GM06990 (cell line): ENCODE measurements around a stretch of chr15.

- RRBS: no CpG with 5 or more reads among the region's 6 CpGs
These were observed 127.4 kb downstream of the SLCO3A1 start for GRCh38 chr15:91980805-91981317.

- RRBS: no CpG with 5 or more reads among the region's 9 CpGs
These were observed 209.0 kb downstream of the SLCO3A1 start for GRCh38 chr15:92062347-92063022.

DNA sequence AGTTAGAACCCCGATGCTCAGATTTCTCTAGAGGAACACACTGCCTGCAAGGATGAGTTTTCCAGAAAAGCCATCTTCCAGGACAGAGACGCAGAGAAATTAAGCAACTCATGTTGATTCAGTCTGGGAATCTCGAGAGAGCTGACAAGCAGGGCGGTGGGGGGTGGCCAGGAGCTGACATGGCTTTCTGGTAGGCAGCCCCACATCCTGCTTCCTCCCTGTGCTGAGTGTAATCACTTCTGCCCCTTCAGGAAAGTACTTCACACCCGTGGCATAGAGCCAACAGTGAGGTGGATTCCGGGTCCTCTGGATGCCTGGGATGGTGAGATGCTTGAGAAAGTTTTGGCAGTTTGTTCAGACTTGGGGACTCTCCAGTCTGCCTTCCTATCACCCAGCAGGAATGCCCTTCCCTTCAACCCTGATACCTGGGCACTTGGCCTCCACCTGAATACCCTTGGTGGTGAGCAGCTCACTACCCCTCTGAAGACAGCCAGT is 221.2 kb downstream of the SLCO3A1 start:
- RRBS: no CpG with 5 or more reads among the region's 6 CpGs

DNA sequence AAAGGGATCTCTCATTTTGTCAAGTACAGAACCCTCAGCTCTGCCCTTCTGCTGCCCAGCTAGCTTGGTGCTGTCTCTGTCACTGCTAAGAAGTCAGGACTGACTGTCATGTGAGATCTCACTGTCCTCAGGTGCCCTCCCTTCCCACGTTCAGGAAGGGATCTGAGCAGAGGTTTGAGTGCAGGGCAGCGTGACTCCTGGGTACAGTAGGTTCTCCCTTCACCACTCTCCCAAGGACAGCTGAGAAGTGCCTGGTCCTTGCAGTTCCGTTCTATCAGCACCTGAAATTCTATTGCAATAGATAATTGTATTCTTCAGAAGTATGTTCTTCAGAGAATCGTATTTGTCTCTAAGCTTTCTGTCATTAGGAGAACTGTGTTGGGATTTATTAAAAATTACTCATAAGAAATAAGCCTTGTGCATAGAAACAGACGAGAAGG is 229.8 kb downstream of the SLCO3A1 start:
- RRBS: no CpG with 5 or more reads among the region's 5 CpGs

DNA sequence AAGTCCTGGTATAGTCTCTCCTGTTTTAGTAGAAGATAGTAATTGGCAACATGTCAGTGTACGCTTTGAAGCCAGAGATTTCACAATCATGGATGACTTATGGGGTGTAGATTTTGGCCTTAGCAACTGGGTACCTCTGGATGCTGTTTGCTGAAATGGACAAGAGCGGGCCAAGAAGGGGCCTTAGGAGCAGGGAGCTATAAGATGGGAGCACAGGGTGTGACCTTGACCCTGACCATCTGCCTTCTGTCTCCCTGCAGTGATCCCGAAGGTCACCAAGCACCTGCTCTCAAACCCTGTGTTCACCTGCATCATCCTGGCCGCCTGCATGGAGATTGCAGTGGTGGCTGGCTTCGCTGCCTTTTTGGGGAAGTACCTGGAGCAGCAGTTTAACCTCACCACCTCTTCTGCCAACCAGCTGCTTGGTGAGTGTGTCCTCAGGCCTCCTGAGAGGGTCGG is 266.7 kb downstream of the SLCO3A1 start:
- RRBS: no CpG with 5 or more reads among the region's 6 CpGs

- RRBS: no CpG with 5 or more reads among the region's 5 CpGs
These were observed 235.2 kb upstream of the ST8SIA2 start for GRCh38 chr15:92158522-92158838.

DNA sequence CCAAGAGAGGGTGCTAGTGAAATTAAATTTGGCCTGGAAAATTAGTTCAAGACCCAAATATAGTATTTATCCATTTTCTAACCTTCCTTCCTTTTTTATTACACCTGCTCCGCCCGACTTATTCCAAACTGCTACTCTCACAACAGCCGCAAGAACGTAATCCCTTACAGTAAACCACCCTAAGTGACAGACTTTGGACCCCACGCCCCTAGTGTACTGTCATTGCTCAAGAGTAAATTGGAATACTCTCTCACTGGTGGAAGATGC is 226.4 kb upstream of the ST8SIA2 start:
- RRBS: no CpG with 5 or more reads among the region's 5 CpGs

- RRBS: no CpG with 5 or more reads among the region's 16 CpGs
These were observed 39.1 kb downstream of the FAM174B start for GRCh38 chr15:92616488-92616955.

DNA sequence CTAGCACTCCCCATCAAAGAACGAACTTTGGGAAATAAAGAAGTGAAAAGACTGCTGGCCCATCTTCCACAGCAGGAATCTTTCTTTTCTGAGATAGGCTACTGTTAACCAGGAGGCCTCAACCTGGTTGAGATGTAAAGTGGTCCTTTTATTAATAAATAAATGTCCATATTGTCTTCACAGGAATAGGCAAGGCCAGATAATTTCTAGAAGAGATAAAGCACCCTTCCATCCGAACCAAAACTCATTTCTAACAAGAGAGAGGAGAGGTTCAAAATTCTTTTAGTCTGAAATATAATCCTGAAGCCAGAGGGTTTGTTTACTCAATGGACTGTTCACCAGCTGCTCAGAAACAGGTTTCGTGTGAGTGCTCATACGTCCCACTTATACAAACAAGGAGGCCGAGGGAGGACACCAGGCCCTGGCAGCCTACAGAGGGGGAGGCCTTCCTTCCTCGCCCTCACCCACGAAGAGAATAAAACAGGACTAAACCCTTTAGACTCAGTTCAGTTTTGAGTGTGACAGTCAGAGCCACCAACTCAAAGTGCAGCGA is 17.5 kb downstream of the FAM174B start:
- RRBS: no CpG with 5 or more reads among the region's 8 CpGs

- RRBS: no CpG with 5 or more reads among the region's 16 CpGs
These were observed 9.8 kb upstream of the FAM174B start for GRCh38 chr15:92665099-92665960.

DNA sequence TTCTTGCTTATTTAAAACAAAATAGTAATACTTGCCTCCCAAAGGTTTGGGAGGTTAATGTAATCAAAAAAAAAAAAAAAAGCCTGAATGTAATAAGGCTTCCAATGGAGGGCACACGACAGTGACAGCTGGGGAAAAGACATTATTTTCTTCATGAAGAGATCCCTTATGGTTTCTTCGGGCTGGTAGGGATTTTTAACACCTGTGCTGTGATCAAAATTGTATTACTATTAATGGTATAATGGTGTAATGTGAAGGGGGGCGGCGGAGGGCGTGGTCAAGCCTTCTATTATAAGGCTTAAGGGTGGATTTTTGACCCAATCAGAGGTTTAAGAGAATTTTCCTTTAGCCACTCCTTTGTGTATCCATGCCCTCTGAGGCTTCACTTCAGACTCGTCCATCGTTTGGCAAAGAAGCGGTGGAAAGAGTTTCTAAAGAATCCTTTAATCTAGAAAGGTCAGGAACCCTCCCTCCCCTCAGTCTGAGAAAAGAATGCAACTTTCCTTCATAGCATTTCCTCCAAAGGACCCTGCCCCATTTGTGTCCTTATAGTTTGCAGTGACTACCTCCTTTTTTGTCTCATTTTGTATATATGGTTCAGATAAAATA is 89.6 kb upstream of the CHD2 start:
- RRBS: no CpG with 5 or more reads among the region's 8 CpGs

DNA sequence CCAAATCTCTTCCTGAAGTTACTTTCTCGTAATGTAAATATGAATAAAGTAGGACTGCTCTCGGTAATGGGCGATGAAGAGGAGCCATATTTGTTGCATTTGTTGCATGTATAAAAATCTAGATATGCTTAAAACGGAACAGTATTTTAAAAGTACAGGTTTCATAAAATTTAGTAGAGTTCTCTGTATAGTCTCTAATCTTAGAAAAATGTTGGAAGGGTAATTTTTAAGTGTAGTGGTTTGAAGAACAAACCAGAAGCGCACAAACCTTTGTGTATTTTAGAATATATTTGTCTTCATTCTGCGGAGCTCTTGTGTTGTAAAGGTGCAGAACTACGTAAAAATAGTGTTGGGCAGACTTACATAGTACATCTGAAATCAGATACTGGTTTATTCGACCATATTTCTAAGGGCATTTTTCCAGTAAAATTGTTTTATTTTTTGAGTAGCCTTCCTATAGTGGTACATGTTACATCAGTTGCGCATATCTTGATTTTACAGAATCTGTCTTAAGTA is 15.9 kb upstream of the CHD2 start:
- RRBS: no CpG with 5 or more reads among the region's 9 CpGs

DNA sequence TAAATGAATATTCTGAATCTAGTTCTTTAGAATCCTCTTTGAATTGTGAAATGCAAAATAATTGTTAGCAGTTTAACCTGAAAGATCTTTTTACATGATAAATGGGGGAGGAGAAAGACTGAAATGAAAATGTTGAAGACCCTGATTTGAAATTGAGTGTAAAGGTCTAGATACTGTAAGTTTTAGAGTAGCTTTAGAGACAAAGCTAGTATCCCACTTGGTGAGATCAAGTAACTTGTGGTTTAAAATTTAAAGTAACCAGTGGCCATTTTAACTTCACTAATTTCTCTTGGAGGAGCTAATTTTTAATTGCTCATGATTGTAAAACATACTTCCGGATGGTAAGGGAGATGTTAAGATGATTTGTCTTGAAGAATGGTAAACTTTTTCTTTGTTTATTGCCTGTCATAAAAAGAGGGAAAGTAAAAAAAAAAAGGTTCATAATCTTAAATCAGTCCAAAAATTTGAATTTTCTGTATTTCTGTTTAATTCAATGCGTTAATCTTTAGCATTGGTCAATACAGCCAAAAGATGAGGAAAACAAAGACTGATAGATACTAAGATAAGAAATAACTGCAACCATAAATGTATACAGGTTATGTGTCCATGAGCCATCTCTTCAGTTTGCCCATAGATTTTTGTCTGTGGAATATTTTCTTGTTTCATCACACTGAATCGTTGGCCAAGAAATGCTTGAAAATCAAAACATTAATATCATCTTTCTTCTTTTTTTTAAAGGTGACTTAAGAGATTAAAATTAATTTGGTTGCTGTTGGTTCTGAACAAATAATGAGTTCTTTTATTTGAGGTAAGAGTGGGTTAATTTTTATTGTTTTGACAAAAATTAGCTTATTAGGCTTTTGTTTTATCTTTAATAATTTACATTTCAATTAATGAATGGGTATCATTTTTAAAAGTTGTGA is 15.1 kb upstream of the CHD2 start:
- RRBS: no CpG with 5 or more reads among the region's 3 CpGs

GRCh38 chr15:92908900-92909846 is 9.0 kb downstream of the CHD2 start:
- RRBS: no CpG with 5 or more reads among the region's 11 CpGs

DNA sequence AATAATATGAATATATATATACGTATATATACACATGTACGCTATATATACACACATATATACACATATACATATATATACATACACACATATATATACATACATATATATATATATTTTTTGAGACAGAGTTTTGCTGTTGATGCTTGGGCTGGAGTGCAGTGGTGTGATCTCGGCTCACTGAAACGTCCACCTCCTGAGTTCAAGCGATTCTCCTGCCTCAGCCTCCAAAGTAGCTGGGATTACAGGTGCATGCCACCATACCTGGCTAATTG is 18.6 kb downstream of the CHD2 start:
- RRBS: no CpG with 5 or more reads among the region's 5 CpGs

DNA sequence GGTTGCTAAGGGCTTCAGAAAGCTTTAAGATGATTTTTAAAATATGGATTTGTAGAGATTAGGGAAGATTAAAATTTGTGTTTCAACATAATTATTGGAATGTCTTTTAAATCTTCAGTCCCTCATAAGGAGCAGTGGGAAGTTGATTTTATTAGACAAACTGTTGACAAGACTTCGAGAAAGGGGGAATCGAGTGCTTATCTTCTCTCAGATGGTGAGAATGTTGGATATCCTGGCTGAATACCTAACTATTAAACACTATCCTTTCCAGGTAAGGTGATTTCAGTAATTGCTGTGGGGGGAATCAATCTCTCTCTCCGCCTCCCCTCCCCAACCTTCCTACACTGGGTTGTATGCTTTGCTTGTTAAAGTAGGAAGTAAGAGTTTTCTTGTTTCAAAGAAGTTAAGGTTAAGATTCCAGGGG is 72.0 kb downstream of the CHD2 start:
- RRBS: no CpG with 5 or more reads among the region's 3 CpGs

DNA sequence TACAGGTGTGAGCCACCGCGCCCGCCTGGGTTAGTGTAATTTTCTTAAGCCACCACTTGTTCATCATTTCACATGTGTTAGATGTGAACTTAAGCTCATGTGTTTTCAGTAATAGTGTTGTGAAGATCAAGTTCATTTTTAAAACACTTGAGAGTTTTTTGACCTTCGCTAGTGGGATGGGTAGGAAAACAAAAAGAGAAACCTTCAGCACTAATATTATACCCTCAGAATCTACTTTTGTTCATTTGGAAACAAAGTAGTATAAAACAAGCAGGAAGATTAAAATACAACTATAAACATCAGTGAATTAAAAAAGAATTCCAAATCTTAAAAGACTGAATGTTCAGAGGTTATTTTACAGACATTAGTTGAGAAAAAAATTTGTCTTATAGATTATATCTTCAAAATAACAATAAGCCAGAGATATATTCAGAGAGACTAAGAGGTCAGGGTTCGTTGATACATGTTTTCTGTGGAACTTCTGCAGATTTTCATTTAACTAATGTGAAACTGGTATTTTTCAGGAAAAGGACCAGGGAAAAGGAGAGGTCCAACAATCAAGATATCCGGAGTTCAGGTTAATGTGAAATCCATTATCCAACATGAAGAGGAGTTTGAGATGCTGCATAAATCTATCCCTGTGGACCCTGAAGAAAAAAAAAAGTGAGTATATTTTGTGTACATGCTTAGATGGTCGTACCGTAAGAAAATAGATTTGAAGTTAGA is 92.4 kb downstream of the RGMA start:
- RRBS: no CpG with 5 or more reads among the region's 8 CpGs

DNA sequence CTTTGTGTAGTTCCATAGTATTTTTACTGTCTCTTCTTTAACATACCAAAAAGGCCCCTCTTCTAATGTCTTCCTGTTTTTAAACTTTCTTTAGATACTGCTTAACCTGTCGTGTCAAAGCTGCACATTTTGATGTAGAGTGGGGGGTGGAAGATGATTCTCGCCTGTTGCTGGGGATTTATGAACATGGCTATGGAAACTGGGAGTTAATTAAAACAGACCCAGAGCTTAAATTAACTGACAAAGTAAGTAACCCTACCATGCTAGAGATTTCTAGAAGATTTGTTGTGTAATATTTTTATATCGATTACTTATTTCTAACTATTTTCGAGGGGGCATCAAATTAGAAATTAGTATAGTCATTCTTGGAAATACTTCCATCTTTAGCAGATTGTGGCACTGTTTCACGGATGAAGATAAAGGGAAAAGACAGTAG is 91.8 kb downstream of the RGMA start:
- RRBS: no CpG with 5 or more reads among the region's 5 CpGs

DNA sequence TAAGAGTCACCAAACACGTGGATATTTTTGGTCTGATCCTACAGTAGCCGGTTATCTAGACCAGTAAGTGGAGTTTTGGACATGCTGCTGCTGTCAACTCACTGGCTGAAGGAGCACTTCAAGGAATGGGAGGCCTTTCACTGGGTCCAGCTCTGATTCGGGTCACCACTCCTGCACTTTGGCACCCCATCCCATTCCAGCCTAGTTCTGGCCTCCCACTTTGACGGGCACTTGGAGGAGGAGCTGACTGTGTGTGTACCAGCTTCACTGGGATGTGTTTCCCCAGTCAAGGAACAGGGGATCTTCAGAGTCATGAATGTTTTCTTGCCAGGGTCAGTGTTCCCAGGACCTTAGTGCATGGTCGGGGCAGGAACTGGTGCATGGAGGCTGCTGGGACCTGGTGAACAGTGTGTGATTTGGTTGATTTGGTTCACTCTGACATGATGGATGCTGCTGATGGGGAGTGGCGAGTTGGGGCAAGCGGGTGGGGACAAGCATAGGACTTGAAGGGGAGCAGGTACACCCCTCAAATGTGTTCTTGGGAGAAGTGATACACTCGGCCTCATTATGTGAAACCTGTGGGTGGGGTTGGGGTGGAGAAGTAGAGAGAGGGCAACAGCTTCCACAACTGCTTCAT is 64.2 kb downstream of the RGMA start:
- RRBS: no CpG with 5 or more reads among the region's 8 CpGs

DNA sequence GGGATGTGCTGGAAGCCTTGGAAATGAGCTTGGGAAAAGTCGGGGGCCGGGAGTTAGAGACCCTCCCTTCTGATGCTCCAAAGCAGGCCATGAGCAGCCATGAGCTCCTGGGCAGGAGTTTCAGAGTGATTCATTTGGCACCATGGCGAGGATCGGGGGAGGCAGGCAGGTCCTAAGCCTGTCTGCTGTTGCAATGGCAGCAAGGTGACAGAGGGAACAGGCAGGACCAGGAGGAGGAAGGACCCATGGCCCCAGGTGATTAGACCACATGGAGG is 21.4 kb downstream of the RGMA start:
- RRBS: no CpG with 5 or more reads among the region's 4 CpGs